ENCODE measurements around the genes BTD and PP2D1.

- PRO-cap = bidirectional peak, plus-strand start at chr3:15602003, minus-strand start at chr3:15601569; bidirectional peak, plus-strand start at chr3:15602284, minus-strand start at chr3:15602238
- RRBS, 2 experiments = 3% methylated on average over 4 of the region's 49 CpGs
These were observed at the start of gene BTD for GRCh38 chr3:15601637-15602353. Gene BTD, plus strand, starts transcription at chr3:15601745.

GRCh38 chr3:15646738-15647525, 45.4 kb downstream of the BTD start:
- PRO-cap = no peak
- RRBS, 2 experiments = no CpG with 5 or more reads among the region's 15 CpGs

DNA sequence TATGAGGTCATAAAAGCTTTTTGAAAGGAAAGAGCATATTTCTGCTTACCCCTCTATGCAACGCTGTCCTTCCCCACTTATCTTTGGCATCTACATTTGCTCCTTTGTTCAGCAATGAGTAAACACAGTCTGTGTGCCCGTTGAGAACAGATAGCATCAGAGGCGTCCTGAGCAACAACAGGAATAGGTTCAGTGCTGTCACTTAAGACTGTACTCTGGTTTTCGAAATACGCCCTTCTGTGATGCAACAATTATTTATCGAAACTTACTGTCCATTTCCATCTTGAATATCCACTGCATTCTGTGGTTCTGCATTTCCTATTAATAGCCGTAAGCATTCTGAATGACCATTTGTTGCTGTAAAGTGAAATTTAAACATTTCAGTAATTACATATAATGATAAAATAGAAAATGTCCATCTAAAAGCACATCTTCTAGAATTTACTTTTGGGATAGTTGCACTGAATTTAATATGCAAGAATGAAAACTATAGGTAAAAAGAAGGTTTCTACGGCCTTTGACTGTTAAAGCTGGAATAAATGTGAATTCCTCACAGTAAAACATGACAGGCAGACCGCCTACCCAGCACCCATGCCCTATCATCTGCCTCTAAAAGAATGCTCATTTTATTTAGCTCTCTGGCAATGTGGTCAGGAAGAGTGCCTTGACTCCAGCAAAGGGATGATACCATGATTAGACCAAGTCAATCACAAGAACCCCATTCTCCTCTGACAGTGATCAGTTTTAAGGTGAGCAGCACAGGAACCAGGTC, 84.6 kb downstream of the BTD start:
- PRO-cap = no peak
- RRBS, 2 experiments = no CpG with 5 or more reads among the region's 9 CpGs

DNA sequence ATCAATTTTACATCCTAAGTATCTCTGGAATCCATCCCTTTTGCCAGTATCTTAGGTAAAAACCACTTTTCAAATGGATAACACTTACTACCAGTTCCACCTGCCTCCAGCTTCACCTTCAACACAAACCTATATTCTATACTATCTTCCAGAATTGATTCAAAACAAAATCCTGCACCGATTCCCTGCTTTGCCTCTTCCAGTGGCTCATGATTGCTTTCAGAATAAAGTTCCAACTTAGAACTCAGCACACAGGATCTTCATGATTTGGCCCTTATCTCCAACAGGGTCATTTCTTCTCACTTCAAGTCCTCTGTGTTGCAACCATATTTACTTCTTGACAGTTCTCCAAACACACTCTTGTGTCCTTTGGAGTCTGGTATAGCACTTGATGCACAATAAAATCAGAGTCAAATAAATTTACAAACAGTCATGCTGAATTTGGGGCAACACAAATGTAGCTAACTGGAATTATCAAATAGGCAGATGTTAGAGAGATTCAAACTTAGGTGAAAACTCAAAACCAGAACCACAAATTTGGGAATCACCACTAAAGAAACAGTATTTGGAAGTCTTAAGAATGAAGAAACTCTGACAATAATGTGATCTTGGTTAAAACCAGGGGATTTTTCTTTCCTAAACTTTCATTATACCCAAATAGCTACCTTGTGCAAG, 50.0 kb upstream of the ANKRD28 start:
- PRO-cap = no peak
- RRBS, 2 experiments = no CpG with 5 or more reads among the region's 1 CpG

- PRO-cap = no peak
- RRBS, 2 experiments = no CpG with 5 or more reads among the region's 1 CpG
These were observed 49.8 kb upstream of the GALNT15 start for GRCh38 chr3:16124696-16124997.

- PRO-cap = no peak
- RRBS, 2 experiments = no CpG with 5 or more reads among the region's 1 CpG
These were observed 37.1 kb downstream of the DPH3 start for GRCh38 chr3:16227609-16228084.

DNA sequence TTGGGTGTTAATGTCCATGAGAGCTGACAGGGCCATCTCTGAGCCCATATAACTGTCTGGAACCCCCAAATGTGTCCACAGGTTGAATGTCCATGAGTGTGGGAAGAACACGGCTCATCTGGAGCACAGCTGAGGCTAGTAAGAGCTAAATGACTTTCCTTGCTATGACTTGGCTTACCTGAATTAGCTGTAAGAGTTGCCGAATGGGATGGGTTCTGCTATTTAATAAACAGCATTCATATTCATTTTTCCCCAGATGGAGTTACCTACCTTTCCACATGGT, 36.0 kb downstream of the DPH3 start:
- PRO-cap = no peak
- RRBS, 2 experiments = no CpG with 5 or more reads among the region's 2 CpGs

DNA sequence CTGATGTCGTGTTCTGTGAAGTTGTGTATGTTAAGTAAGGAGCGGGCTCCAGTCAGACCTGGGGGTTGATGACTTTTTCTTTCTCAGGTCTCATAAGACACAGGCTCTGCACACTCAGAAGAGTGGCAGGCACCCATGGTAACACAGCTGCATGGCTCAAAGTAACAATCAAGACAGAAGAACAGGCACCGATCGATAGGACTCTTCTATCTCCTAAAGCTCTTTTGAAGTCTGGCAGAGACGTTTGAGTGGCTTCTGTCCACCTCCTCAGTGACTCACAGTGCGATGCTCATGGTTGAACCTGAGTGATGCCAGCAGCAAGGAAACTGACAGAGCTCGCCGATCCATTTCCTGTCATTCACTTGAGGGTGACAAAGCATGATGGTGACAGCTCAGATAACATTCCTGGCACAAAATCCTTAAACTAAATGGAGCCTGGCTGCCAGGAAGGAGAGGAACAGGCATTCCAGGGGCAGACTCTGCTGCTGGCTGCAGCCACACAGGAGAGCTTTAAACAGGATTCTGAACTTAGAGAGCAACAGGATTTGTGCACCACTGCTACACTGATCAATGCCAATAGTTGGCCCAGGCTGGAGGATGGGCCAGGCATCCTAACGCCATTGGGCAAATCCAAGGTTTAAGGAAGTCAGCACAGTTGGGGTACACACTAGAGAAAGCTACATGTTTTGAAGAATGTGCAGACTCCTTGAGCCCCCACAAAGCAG, 20.7 kb downstream of the DPH3 start:
- PRO-cap = no peak
- RRBS, 2 experiments = no CpG with 5 or more reads among the region's 9 CpGs

GRCh38 chr3:16330991-16331819, 66.2 kb downstream of the OXNAD1 start:
- PRO-cap = no peak
- RRBS, 2 experiments = no CpG with 5 or more reads among the region's 2 CpGs

- PRO-cap = no peak
- RRBS, 2 experiments = no CpG with 5 or more reads among the region's 1 CpG
These were observed 67.9 kb downstream of the OXNAD1 start for GRCh38 chr3:16332876-16333273.

DNA sequence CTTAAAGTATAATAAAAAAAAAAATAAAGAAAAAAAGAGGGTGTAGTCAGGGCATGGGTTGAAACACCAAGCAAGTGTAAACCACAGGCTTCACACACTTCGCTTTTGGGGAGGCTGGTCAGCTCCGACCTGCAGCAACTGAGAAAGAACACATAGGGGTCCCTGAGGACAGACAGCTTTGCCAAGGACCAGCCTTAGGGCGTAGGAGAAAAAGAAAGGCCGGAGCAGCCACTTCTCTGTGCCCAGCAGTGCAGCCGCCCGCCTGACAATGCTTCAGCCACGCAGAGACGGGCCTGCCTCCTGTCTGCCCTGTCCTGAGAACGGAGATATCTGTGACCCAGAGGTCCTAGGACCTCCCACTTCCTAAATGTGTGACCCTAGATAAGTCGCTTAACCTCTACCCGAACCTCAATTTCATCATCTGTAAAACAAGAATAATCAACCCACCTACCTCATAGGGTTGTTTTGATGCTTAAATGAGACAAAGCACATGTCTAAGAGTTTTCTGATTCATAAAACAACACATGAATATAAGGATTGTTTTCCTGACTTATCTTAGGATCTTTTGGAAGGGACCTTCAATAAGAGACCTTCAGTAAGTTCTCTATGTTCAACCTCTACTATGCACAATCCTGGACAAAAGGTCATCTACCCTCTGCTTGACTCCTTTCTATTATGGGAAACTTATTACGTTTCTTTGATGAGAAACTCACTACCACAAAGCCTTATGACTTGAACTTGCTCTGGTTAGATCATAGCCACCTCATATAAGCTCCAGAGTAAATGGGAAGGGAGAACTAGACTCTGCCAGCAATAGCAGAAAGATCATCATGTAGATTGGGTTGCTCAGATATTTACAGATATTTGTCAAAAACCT, 32.9 kb upstream of the RFTN1 start:
- PRO-cap = no peak
- RRBS, 2 experiments = no CpG with 5 or more reads among the region's 12 CpGs

DNA sequence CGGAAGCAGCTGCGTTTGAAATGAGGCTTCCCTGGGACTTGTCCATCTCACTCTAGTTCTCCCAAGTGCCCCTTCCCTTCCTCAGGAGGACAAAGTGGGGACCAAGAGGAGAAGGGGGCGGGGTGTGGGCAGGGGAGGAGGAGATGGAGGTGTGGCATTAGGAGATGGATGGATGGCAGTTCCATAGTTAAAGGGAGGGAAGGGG, 58.6 kb upstream of the DAZL start:
- PRO-cap = no peak
- RRBS, 2 experiments = no CpG with 5 or more reads among the region's 3 CpGs

GRCh38 chr3:16906677-16907154, 22.0 kb downstream of the PLCL2 start:
- PRO-cap = no peak
- RRBS, 2 experiments = no CpG with 5 or more reads among the region's 2 CpGs

DNA sequence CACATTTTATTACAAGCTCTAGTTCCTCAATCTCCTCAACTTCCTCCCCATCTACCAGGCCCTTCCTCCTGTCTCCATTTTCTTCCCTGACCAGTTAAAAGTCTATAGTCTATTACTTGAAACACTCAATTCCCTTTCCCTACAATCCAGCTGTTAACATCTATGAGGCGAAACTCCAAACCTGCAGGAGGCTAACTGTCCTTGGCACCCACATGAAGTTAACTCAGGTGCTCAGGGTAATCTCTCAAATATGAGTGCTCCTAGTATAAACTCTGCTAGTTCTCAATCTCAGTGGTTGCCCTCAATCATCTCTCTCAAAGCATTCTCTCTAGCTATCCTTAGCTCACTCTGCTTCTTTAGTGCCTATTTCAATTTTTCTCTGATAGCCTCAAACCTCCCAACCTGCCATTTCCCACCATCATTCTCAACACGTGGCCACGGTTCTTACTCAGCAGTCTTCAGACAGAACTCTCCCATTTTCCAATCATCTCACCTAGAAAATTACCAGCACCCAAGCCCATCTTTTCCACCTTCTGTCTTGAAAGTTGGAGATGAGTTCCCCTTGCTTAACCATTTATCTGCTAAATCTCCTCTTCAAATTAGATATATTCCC, 412.2 kb downstream of the TBC1D5 start:
- PRO-cap = no peak
- RRBS, 2 experiments = no CpG with 5 or more reads among the region's 3 CpGs

DNA sequence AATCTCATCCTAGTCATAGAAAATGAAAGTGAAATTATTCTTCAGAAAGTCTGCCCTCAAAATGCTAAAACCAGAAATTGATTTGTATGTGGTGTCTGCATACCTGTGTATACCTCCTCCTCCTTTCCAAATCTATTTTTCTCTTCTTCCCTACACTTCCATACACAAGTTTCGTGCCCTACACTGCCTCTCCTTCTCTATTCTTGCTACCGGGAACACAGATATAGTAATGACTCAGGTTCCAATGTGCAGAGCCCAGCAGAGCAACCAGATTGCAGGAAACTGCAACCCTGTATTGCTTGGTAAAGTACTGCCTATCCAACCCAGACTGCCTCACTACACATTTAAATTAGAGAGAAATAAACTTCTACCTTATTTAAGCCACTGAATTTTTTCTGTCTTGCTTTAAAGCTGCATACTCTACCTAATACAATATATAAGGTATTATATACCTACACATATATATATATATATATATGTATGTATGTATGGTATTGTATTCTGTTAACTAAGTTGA, 7.5 kb upstream of the TBC1D5 start:
- PRO-cap = no peak
- RRBS, 2 experiments = no CpG with 5 or more reads among the region's 2 CpGs

DNA sequence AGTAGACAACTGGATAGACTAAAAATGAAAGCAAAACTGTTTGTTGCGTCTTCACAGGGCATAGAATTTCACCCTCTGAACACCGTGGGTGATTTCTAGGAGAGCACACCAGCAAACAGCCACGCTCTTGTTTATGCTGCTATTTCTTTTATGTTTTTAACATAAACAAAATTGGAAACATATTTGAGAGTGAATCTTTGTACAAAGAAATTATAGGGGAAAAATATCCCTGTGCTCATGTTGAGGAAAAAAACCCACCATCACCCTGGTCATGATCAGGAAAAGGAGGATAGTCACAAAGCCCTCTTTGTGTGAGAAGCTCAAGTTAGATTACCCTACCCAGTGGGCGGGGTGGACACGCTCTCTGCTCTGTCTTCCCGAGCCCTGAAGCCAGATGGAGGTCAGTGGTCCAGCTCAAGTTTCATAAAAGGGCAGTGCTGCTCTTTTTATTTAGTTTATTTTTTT, 313.3 kb downstream of the SATB1 start:
- PRO-cap = no peak
- RRBS, 2 experiments = no CpG with 5 or more reads among the region's 6 CpGs

DNA sequence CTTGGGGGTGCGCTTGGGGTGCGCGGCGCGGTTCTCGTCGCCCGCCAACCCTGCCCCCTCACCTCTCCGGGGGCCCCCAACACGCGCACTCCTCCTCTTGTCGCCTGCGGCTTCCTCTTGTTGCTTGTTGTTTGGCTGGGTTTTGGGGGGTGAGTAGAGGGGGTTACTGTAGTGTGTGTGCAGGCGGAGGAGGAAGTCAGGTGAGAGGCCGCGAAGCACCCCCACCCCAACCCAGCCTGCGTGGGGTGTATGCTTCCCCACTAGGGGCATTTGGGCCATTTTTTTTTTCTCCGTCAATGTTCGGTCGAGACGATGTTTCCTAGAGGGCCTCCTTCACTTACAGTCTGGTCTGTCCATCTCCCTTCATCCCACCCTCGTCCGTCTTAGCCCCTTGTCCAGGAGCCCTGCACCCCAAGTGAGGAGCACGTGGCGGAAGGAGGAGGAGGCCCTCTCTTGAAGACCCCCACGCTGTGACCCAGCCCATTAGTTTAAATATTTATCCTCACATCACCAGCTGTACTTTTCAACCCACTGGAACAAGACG, 20.4 kb upstream of the SATB1 start:
- PRO-cap = no peak
- RRBS, 2 experiments = no CpG with 5 or more reads among the region's 27 CpGs

DNA sequence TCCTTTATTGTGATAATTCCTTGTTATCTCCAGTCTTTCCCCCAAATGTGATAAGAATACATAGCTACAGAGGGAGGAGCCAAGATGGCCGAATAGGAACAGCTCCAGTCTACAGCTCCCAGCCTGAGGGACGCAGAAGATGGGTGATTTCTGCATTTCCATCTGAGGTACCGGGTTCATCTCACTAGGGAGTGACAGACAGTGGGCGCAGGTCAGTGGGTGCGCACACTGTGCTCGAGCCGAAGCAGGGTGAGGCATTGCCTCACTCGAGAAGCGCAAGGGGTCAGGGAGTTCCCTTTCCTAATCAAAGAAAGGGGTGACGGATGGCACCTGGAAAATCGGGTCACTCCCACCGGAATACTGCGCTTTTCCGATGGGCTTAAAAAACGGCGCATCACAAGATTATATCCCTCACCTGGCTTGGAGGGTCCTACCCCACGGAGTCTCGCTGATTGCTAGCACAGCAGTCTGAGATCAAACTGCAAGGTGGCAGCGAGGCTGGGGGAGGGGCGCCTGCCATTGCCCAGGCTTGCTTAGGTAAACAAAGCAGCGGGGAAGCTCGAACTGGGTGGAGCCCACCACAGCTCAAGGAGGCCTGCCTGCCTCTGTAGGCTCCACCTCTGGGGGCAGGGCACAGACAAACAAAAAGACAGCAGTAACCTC, 91.0 kb upstream of the SATB1 start:
- PRO-cap = unidirectional peak, plus-strand start at position 61 of the sequence
- RRBS, 2 experiments = no CpG with 5 or more reads among the region's 22 CpGs

GRCh38 chr3:19702420-19703105, 231.5 kb downstream of the EFHB start:
- PRO-cap = no peak
- RRBS, 2 experiments = 88 to 91% methylated on average over 9 of the region's 60 CpGs

DNA sequence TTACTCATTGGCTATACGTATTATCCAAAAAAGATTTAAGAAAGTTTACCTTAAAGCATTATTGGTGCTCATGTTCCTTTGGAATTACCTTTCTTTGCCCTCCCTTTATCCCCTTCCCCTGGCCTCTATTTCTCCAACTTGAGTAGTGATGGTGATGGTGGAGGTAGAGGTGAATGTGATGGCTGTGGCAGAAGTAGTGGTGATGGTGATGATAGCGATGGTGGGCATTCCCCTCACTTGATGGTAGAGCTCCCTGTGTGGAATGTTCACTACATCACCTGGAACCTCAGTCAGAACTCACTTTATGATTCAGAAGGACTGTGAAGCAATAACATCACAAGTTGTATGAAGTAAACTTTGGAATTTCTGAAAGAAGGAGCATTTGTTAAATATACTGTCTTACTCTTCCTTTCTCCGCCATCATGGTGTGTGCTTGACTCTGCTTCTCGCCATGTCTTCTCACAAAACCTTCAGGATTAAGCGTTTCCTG, at the start of gene PP2D1:
PP2D1 (minus strand) TSS at position 264 of the 490 bp plus-strand sequence.
- PRO-cap = no peak
- RRBS, 2 experiments = no CpG with 5 or more reads among the region's 5 CpGs